ENCODE data around the gene NOX3.

GRCh38 chr6:152300299-152300922 is 336.8 kb downstream of the SYNE1 start:
- PRO-cap, 3 experiments: peak in 3 of 3 experiments; most common plus-strand start chr6:152300731 (in 1); most common minus-strand start chr6:152300742 (in 2)
- RAMPAGE, long total RNA: no peak

GRCh38 chr6:153597086-153597399 is 442.0 kb upstream of the OPRM1 start:
- PRO-cap, 3 experiments: no peak in any of the 3 experiments
- RAMPAGE, long total RNA: no peak

- PRO-cap, 3 experiments: no peak in any of the 3 experiments
- RAMPAGE, long total RNA: no peak
Measured at GRCh38 chr6:154156000-154156614, 117.1 kb downstream of the OPRM1 start.

DNA sequence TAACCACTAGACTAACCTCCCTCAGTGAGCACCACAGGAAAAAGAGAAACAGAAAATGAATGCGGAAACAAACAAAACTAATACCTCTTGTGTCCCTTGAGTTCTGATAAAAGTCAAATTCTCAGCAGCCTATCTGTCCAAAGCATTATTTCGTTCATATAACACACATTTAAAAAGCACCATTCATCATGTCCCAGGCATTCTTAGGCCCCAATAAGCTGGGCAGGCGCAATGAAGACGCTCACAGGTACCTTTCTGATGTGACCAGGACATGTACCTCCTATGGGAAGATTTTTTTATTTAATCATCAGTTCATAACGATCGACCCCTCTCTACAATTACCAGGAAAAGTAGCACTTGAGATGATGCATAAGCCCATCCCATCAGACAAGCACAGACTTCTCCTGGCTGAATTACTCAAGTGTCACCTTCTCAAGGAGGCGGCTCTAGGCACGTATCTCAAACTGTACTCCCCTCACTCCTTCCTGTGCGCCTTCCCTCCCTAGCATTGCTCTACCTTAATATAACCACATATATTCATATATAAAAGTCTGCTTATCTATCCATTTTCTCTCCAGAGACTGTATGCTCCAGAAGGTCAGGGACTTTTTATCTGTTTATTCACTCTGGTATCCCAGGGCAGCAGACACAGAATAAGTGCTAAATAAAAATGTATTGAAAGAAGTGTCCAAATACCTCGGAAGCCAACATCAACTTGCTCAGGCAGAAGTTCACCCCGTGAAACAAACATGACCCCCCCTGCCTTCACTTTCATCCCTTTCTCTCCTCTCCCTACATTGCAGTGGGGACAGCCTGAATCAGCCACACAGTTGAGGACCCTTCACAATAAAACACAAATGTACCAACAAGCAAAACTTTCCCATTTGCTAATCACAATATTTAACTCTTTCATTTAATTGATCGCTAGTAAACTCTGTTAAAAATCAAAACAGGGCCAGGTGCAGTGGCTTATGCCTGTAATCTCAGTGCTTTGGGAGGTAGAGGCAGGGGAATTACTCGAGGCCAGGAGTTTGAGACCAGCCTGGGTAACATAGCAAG is 71.5 kb downstream of the CNKSR3 start:
- PRO-cap, 3 experiments: no peak in any of the 3 experiments
- RAMPAGE, long total RNA: no peak

DNA sequence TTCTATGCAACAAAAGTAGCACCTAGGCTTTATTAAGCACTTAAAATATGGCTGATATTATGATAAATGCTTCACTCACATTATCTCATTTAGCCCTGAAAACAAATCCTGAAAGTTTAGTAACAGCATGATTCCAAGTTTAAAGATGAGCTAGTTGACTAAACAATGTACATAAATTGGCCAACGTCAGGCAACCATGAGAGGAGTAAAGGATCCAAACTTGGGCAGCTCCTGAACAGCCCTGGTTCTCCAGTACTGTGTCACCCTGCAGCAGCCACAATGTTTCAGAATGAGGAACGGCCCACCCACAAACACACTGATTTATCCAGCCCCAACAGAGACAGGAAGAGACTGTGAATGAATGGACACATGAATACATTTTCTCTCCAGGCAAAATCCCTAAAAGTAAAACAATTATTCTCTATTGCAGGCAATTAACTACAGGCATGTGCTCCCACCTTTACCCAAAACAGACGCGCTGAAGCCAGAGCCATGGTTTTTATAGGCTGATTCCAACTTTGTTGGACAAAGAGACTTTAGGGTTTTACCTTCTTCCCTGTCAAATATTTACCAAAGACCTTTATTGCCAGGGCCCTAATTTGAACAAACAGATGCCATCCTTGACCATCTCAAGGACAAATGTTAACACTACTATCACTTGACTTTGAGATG is 23.1 kb downstream of the CNKSR3 start:
- PRO-cap, 3 experiments: no peak in any of the 3 experiments
- RAMPAGE, long total RNA: no peak

GRCh38 chr6:154509298-154509715 is 1.2 kb downstream of the CNKSR3 start:
- PRO-cap, 3 experiments: no peak in any of the 3 experiments
- RAMPAGE, long total RNA: no peak

- PRO-cap, 3 experiments: no peak in any of the 3 experiments
- RAMPAGE, long total RNA: no peak
Measured at GRCh38 chr6:154771615-154772099, 38.4 kb downstream of the SCAF8 start.

DNA sequence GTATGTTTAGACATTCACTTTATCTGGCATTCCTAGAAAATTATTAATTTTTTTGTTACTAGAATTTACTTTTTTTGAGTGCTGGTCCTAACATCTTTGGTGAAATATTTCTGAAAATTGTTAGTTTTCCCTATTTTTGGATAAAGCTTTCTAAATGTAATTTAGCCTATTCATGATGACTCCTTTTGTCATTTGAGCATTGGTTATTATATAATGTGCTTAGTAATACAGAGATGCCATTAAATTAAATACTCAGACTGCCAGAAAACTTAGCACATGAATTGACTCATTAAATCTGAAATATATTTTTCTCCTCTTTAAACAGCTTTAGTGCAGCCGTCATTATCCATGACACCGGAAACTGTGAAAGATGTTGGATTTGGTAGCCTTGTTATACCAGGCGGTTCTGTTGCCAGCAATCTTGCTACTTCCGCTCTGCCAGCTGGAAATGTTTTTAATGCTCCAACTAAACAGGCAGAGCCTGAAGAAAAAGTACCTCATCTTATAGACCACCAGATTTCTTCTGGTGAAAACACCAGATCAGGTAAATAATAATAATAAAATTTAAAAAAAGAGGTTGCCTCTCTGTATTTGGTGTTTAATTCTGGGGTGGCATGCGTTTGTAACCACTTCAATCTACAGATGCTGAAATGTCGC is 97.5 kb downstream of the SCAF8 start:
- PRO-cap, 3 experiments: no peak in any of the 3 experiments
- RAMPAGE, long total RNA: no peak

DNA sequence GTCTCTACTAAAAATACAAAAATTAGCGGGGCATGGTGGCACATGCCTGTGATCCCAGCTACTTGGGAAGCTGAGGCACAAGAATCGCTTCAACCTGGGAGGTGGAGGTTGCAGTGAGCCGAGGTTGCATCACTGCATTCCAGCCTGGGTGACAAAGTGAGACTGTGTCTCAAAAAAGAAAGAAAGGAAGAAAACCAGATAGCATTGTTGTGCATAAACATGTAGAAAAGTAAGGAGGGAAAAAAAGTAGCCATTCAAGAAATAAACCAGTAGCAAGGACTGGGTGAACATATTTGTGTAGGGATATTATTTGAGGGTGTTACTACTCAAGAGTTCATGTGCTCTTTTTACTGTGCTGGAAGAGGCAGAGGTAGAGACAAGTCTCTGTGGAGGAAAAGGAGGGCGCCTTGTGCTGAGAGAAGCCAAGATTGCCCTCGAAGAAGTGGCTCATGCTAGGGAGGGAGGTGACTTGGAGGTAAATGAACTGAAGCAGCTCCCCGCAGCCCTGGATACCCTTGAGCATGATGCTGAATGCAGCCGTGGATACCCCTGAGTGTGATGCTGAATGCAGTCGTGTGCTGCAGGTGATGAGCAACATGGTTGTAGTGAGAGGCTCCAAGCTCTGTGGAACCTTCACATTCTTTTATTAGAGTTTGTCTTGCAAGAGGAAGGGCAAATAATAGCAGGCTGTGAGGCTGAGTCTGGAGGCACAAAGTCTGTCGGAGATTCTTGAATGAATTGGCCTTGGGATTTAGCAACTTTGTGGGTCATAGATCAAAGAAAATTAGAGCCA is 120.5 kb upstream of the TIAM2 start:
- PRO-cap, 3 experiments: no peak in any of the 3 experiments
- RAMPAGE, long total RNA: no peak

GRCh38 chr6:154996798-154997463 is 1.8 kb downstream of the TIAM2 start:
- PRO-cap, 3 experiments: no peak in any of the 3 experiments
- RAMPAGE, long total RNA: no peak

- PRO-cap, 3 experiments: no peak in any of the 3 experiments
- RAMPAGE, long total RNA: no peak
Measured at GRCh38 chr6:155014517-155015308, 19.6 kb downstream of the TIAM2 start.

- PRO-cap, 3 experiments: no peak in any of the 3 experiments
- RAMPAGE, long total RNA: no peak
Measured at GRCh38 chr6:155221144-155221529, 42.7 kb upstream of the CLDN20 start.

DNA sequence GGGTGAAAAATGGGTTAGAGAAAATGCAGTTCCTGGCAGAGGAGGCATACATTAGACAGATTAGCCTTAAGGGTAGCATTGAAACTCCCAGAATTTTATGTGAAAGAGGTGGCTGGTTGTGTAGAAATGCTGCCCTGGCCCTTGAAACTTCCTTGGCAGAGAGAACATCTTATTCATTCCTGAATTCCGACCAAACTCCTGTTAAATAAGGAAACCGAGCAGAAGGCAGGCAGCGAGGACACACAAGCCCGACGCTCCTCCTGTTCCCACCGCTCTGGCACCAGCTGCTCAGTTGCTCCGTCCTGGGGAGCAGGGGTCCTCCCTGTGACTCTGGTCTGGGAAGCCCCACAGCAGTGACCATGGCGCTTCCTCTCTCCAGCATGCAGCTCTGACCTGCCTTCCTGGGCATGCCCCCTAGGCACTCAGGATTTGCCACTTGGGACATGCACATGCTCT is 35.2 kb upstream of the CLDN20 start:
- PRO-cap, 3 experiments: no peak in any of the 3 experiments
- RAMPAGE, long total RNA: no peak

- PRO-cap, 3 experiments: no peak in any of the 3 experiments
- RAMPAGE, long total RNA: no peak
Measured at GRCh38 chr6:155248301-155248742, 15.5 kb upstream of the CLDN20 start.

DNA sequence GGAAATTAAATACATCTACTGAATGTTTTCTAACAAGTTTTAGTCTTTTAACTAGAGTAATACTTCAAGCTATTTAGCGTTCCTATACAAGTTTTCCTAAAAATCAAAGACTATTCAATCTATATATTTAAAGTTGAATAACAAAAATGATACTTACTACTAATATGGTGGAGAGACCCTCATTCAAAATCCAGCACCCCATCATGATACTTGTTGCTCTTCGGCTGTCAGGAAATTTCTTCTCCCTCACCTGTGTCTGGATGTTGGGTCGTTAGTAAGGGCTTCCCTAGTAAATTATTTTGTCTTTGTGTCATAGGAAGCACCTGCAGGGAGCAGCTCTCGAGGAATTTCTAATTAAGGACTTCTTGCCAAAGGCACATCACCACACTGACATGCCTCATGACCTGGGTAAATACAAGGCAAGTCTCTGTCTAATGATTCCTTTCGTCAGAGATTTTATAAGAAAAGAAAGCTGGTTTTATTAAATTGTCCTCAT is at the start of gene NOX3:
NOX3 (minus strand) TSS at position 244 of the 496 bp plus-strand sequence.
- PRO-cap, 3 experiments: no peak in any of the 3 experiments
- RAMPAGE, long total RNA: no peak

- PRO-cap, 3 experiments: no peak in any of the 3 experiments
- RAMPAGE, long total RNA: no peak
Measured at GRCh38 chr6:155834969-155835404, 379.3 kb upstream of the NOX3 start.

- PRO-cap, 3 experiments: no peak in any of the 3 experiments
- RAMPAGE, long total RNA: no peak
Measured at GRCh38 chr6:156687626-156688019, 89.6 kb upstream of the ARID1B start.

GRCh38 chr6:156791194-156792029 is 14.2 kb downstream of the ARID1B start:
- PRO-cap, 3 experiments: peak in 1 of 3 experiments; most common plus-strand start chr6:156791673 (in 1); most common minus-strand start chr6:156791523 (in 1)
- RAMPAGE, long total RNA: no peak

DNA sequence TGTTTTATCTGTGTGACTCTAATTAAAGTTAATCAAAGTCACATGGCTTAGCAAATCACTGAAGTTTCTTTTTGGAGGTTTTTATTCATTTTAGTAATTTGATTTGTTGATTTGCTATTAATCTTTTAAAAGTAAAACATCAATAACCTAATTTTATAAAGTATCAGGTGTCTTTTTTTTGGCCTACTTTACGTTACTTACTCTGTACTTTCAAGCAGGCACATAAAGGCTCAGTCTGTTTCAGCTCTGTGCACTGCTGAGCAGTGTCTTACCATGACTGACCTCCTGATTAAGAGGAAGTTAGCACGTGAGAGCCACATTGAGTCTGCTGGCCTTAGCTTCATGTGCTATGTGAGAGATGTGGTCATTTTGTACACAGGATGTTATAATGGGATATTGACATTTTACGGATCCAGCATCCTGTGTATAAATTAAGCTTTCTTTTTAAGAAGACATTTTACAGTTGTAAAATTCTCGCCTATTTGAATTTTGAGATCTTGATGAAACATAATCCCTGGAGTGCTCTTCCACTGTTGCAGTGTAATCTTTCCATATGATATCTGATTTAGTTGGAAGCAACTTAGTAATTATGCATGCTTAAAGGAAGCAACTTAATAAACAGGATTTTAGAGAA is 31.9 kb downstream of the ARID1B start:
- PRO-cap, 3 experiments: no peak in any of the 3 experiments
- RAMPAGE, long total RNA: no peak

- PRO-cap, 3 experiments: peak in 1 of 3 experiments; most common minus-strand start chr6:156822908 (in 1)
- RAMPAGE, long total RNA: no peak
Measured at GRCh38 chr6:156822302-156823447, 45.5 kb downstream of the ARID1B start.

Data from cerebellum (tissue), 5 donors.